HepG2 (cell line): ENCODE measurements around the genes CCDC169 and STOML3.

GRCh38 chr13:33316078-33316583, 30.6 kb upstream of the STARD13 start:
- RRBS, 2 experiments, result no CpG with 5 or more reads among the region's 1 CpG
CAGE:
- cytosol, long polyA minus RNA, result no peak
- cytosol, long polyA plus RNA, result no peak
- long polyA plus RNA, result no peak
- nucleus, long polyA minus RNA, result no peak
- nucleus, long polyA plus RNA, result no peak

GRCh38 chr13:33325177-33325684, 39.7 kb upstream of the STARD13 start:
- RRBS, 2 experiments, result no CpG with 5 or more reads among the region's 2 CpGs
CAGE:
- cytosol, long polyA minus RNA, result no peak
- cytosol, long polyA plus RNA, result no peak
- long polyA plus RNA, result no peak
- nucleus, long polyA minus RNA, result no peak
- nucleus, long polyA plus RNA, result no peak

DNA sequence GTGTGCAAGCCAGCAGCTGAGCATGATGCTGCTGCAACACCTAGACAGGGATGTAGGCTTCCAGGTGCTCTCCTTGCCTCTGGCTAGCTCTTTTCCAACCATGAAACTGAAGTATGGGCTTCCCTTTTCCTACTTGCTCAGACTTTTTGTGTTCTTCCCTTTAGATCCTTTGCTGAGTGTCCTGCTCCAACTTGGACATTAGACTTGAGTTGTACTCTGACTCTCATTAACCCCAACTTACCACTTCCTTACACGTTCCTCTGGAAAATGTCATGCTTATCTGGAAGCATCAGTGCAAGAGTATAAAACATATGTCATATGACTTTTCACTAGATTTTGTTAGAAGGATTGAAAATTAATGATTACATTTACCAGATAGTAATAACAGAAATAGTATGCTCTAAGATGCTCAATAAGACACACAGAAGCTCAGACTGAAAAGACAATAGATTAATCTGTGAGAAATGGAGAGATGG, 161.8 kb upstream of the STARD13 start:
- RRBS, 2 experiments, result no CpG with 5 or more reads among the region's 1 CpG
CAGE:
- cytosol, long polyA minus RNA, result no peak
- cytosol, long polyA plus RNA, result no peak
- long polyA plus RNA, result no peak
- nucleus, long polyA minus RNA, result no peak
- nucleus, long polyA plus RNA, result no peak

- RRBS, 2 experiments, result no CpG with 5 or more reads among the region's 18 CpGs
CAGE:
- cytosol, long polyA minus RNA, result no peak
- cytosol, long polyA plus RNA, result no peak
- long polyA plus RNA, result no peak
- nucleus, long polyA minus RNA, result no peak
- nucleus, long polyA plus RNA, result no peak
Observed at GRCh38 chr13:33490358-33491199, 205.0 kb upstream of the STARD13 start.

DNA sequence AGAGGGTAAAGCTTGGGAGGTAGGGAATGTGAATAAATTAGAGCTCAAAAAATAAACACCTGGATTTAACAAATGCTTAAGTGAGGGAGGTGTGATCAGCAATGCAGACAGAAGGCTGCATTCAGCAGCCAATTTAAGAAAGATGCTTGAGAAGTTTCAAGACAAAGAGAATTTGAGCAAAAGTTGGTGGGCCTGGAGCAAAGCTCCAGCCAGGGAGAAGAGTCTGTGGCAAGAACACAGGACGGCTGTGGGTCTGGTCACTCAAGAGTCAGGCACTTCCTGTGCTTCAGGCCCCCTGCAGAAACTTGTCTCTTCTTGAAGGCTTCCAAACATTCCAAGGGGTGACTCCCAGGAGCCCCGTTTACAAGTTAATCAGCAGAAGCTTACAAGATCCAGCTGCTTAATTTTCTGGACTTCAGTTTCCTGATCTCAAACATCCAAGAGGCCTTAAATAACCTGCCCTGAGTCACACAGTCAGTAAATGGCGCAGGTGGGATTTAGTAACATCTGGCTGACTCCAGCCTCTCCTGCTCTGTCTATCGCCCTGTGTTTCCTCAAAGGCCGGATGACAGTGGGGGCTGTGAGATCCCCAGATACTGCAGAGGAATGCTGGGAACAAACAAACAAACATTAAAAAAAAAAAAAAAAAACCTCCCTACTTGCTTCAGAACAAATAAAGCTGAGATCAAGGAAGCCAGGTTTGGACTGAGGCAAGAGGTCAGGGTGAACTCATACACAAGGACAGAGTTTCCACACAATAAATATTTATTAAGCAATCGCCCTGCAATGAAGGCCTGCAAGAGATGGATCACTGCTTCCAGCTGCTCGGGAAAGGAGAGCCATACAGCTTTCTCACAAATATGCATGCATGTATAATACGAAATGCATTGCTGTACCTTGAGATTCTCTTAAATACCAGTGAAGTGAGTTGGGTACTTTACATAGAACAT, 175.5 kb upstream of the RFC3 start:
- RRBS, 2 experiments, result no CpG with 5 or more reads among the region's 8 CpGs
CAGE:
- cytosol, long polyA minus RNA, result no peak
- cytosol, long polyA plus RNA, result no peak
- long polyA plus RNA, result no peak
- nucleus, long polyA minus RNA, result no peak
- nucleus, long polyA plus RNA, result no peak

- RRBS, 2 experiments, result no CpG with 5 or more reads among the region's 5 CpGs
CAGE:
- cytosol, long polyA minus RNA, result no peak
- cytosol, long polyA plus RNA, result no peak
- long polyA plus RNA, result no peak
- nucleus, long polyA minus RNA, result no peak
- nucleus, long polyA plus RNA, result no peak
Observed at GRCh38 chr13:33743925-33744499, 73.9 kb upstream of the RFC3 start.

DNA sequence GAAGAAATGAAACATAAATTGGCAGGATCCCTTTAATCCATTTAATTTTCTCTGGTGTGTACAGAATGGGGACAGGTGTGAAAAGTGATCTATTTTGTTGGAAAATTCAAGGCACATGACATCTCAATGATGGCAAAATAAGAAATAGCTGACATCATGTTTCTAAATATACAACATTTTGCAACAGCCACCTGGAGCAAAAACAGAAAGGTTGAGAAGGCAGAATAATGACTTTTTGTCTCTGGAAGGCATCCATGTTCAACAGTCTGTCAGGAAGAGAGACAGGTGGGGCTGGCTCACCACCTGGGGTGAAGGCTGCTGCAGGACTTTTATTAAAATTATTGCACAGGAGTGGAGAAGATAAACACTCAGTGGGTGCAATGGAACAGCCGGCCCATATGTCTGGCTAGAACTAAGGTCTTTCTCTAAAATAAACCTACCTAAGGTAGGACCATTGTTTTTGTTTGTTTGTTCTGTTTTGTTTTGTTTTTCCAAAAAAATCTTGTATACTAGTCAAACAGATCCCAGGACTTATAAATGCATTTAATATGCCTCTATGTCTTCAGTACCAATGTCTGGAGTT, 52.4 kb downstream of the RFC3 start:
- RRBS, 2 experiments, result no CpG with 5 or more reads among the region's 1 CpG
CAGE:
- cytosol, long polyA minus RNA, result no peak
- cytosol, long polyA plus RNA, result no peak
- long polyA plus RNA, result no peak
- nucleus, long polyA minus RNA, result no peak
- nucleus, long polyA plus RNA, result no peak

- RRBS, 2 experiments, result no CpG with 5 or more reads among the region's 3 CpGs
CAGE:
- cytosol, long polyA minus RNA, result no peak
- cytosol, long polyA plus RNA, result no peak
- long polyA plus RNA, result no peak
- nucleus, long polyA minus RNA, result no peak
- nucleus, long polyA plus RNA, result no peak
Observed at GRCh38 chr13:35351992-35352585, 124.4 kb downstream of the MAB21L1 start.

GRCh38 chr13:35968124-35968512, 163.1 kb downstream of the DCLK1 start:
- RRBS, 2 experiments, result no CpG with 5 or more reads among the region's 3 CpGs
CAGE:
- cytosol, long polyA minus RNA, result no peak
- cytosol, long polyA plus RNA, result no peak
- long polyA plus RNA, result no peak
- nucleus, long polyA minus RNA, result no peak
- nucleus, long polyA plus RNA, result no peak

GRCh38 chr13:36030721-36031223, 100.4 kb downstream of the DCLK1 start:
- RRBS, 2 experiments, result no CpG with 5 or more reads among the region's 8 CpGs
CAGE:
- cytosol, long polyA minus RNA, result no peak
- cytosol, long polyA plus RNA, result no peak
- long polyA plus RNA, result no peak
- nucleus, long polyA minus RNA, result no peak
- nucleus, long polyA plus RNA, result no peak

DNA sequence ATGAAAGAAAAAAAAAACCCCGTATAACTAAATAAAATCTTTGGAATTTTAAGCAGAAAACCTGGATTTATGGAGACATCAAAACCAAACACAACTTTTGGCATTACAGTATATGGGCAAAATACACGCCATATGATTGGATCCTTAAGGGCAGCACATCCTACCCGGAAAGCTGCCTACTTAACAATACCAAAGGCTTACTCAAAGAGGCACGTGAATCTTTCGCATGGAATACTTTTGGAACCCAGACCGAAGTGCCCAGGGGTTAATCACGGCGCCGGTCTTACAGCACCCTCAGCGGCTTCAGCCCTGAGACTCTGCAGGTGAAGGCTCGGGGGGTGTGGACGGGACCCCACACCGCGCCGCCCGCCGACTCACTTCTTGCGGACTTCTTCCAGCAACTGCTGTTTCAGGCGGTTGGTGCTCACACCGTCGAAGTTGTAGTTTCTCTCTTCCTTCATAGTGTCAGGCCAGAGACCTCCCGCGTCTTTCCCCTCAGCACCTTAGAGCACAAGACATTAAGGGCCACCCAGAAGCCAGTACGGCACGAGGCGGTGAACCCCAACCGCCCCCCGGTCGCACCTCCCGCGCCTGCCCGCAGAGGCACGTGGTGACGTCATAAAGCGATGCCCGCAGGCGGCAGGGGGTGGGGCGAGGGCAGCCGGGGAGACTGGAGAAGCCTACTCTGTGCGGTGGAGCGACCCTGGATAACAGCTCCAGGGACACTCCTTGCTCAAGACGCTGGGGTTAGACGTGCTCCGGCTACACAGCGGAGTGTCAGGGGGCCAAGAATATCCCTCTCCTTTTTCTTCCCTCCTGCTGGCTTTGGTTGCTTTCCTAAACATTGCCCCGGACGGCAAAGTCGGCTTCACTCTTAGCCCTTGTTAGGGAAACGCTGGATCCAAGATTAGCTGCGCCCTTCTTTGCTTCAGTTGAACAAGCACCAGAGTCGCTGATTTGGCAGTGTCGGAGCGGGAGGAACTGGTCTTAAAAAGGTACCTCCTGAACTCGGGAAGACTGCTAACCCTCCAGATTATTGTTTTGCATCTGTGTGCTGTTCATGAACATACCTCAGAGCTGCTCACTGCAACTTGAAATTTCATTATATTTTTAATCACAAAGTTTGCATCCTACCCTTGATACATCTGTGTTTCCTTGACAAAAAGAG, at the start of gene CCDC169:
CCDC169 (minus strand) TSS at position 556 of the 1,168 bp plus-strand sequence.
- RRBS, 2 experiments, result 24 to 26% methylated on average over 17 to 21 of the region's 54 CpGs
CAGE:
- cytosol, long polyA minus RNA, result no peak
- cytosol, long polyA plus RNA, result start-site peak on the minus strand centred at position 592 of the sequence, 58 bp wide, 14 and 7 reads in 2 replicates
- long polyA plus RNA, result start-site peak on the minus strand centred at position 570 of the sequence, 60 bp wide, 8 and 9 reads in 2 replicates
- nucleus, long polyA minus RNA, result no peak
- nucleus, long polyA plus RNA, result start-site peak on the minus strand centred at position 597 of the sequence, 47 bp wide, 23 and 20 reads in 2 replicates

DNA sequence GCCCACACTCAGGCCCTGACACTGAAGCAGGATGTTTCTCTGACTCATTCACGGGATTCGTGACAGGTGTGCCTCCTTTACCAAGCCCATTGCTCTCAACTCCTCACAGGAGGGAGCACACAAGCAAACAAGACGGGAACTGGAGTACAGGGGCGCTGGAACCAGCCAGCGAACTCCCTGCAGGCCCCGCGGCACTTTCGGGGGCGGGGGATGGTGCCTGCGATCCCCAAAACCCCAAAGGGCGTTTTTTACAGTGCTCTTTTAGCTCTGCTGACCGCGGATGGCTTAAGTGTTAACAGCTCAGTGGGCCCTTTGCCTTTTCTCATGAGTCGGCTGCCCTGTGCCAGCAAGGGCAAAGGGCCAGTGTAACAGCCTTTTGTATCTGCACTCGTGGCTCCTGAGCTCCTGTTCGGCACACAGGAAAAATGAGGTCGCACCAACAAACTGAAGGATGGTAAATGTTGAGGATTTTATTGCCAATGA, 64.8 kb upstream of the TRPC4 start:
- RRBS, 2 experiments, result no CpG with 5 or more reads among the region's 17 CpGs
CAGE:
- cytosol, long polyA minus RNA, result no peak
- cytosol, long polyA plus RNA, result no peak
- long polyA plus RNA, result no peak
- nucleus, long polyA minus RNA, result no peak
- nucleus, long polyA plus RNA, result no peak

DNA sequence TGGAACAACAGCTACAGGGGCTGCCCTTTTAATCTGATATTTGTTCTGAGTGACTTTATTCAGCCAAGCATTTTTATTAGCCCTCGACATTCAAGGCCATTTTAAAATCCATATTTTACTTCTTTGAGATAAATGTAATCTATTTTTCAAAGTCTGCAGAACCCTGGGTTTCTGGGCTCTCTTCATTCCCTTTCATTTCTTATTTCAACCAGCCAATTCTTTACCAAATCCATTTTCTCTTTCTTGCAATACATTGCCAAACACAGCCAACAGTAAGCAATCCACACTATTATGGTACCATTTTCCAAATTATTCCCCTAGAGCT, 224.1 kb upstream of the UFM1 start:
- RRBS, 2 experiments, result no CpG with 5 or more reads among the region's 1 CpG
CAGE:
- cytosol, long polyA minus RNA, result no peak
- cytosol, long polyA plus RNA, result no peak
- long polyA plus RNA, result no peak
- nucleus, long polyA minus RNA, result no peak
- nucleus, long polyA plus RNA, result no peak

DNA sequence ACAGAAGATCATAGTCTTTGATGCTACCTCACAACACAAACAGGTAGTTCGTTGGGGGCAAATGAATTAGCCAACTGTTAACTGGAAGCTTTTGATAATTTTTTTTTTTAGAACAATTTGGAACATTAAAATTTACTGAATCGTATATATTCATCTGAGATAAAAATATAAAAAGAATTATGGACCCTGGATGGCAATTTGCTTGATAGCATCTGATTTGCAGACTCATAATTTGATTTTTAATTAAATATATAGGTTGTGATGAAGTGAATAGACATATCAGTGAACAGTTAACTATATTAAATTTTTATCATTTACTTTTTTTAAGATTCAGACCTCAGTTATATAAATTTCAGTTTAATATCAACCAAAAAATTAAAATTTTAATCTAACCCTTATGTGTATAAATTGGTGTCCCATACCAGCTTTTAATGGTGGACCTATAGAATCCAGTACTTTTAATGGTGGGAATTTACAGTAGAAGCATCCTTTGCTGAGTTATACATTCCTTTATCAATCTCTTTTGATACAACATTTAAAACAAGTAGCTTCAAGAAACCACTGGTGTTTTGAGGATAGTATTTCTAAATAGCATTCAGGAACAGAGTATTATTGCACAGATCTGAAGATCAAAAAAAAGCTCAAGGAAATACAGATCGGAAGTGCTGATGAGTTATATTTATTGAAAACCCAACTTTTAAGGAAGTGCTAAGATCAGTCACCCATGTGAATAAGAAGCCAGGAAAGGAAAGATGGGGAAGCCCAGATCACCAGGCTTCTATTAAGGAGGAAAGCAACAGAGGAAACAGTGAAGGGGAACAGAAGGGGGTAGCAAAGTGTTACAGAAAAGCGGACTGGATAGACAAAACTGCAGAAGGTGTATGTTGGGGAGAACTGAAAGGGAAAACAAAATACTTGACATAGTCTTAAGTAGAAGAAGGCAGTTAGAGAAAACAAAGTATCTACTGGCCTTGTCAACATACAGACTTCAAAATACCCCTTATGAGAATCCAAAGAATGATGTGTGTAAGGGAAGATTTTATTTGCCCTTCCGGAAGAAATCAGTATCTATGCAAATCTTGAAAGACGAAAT, 11.7 kb downstream of the UFM1 start:
- RRBS, 2 experiments, result no CpG with 5 or more reads among the region's 6 CpGs
CAGE:
- cytosol, long polyA minus RNA, result no peak
- cytosol, long polyA plus RNA, result no peak
- long polyA plus RNA, result no peak
- nucleus, long polyA minus RNA, result no peak
- nucleus, long polyA plus RNA, result no peak

DNA sequence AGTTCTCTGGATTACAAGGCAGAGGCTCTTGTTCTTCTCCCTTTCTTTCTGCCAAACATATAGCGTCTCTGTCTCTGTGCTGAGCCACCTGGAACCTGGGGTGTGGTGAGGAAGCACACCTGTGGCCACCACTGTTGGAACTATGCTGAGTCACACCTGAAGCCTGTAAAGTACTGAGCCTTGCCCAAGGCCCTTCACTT, 127.5 kb downstream of the FREM2 start:
- RRBS, 2 experiments, result no CpG with 5 or more reads among the region's 1 CpG
CAGE:
- cytosol, long polyA minus RNA, result no peak
- cytosol, long polyA plus RNA, result no peak
- long polyA plus RNA, result no peak
- nucleus, long polyA minus RNA, result no peak
- nucleus, long polyA plus RNA, result no peak

DNA sequence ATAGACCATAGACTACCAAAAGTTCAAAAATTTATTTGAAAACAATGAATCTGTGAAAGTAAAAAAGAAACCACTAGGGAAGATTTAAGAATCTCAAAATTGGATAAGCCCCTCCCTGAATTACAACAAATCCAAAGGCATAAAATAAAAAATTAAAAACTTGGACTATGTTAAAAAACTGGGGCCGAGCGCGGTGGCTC, 58.1 kb downstream of the STOML3 start:
- RRBS, 2 experiments, result no CpG with 5 or more reads among the region's 3 CpGs
CAGE:
- cytosol, long polyA minus RNA, result no peak
- cytosol, long polyA plus RNA, result no peak
- long polyA plus RNA, result no peak
- nucleus, long polyA minus RNA, result no peak
- nucleus, long polyA plus RNA, result no peak

DNA sequence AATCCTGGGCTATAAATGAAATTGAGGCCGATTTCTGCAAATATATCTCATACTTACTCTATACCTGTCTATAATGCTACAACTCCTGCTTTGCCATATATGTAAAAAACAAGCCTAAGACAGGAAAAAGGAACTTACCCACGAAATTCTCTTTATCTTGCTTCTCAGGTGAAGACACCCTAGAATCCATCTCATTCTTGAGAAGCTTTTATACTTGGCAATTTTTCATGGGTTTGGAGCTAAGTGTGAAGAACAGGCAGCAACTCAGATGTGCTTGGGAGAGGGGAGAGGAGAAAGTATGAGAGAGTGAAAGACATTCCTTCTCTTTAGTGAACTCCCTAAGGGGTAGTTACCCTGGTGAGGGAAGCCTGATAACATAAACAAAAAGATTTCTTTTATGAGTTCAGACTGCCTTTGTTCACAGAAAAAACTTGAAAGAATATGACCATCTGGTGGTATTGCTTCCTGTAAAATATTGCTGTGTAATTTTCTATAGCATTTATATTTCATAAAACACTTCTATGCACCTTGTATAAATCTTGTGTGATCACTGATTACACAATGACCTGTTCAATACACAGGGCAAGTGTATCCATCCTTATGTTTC, at the start of gene STOML3:
STOML3 (minus strand) TSS at position 300 of the 607 bp plus-strand sequence.
- RRBS, 2 experiments, result no CpG with 5 or more reads among the region's 2 CpGs
CAGE:
- cytosol, long polyA minus RNA, result no peak
- cytosol, long polyA plus RNA, result no peak
- long polyA plus RNA, result no peak
- nucleus, long polyA minus RNA, result no peak
- nucleus, long polyA plus RNA, result no peak

- RRBS, 2 experiments, result no CpG with 5 or more reads among the region's 4 CpGs
CAGE:
- cytosol, long polyA minus RNA, result no peak
- cytosol, long polyA plus RNA, result no peak
- long polyA plus RNA, result no peak
- nucleus, long polyA minus RNA, result no peak
- nucleus, long polyA plus RNA, result no peak
Observed at GRCh38 chr13:39494111-39494640, 108.8 kb downstream of the LHFPL6 start.

- RRBS, 2 experiments, result no CpG with 5 or more reads among the region's 1 CpG
CAGE:
- cytosol, long polyA minus RNA, result no peak
- cytosol, long polyA plus RNA, result no peak
- long polyA plus RNA, result no peak
- nucleus, long polyA minus RNA, result no peak
- nucleus, long polyA plus RNA, result no peak
Observed at GRCh38 chr13:39898858-39899106, 243.3 kb downstream of the COG6 start.

GRCh38 chr13:39900231-39900865, 244.9 kb downstream of the COG6 start:
- RRBS, 2 experiments, result no CpG with 5 or more reads among the region's 2 CpGs
CAGE:
- cytosol, long polyA minus RNA, result no peak
- cytosol, long polyA plus RNA, result no peak
- long polyA plus RNA, result no peak
- nucleus, long polyA minus RNA, result no peak
- nucleus, long polyA plus RNA, result no peak